HL-60 (cell line): Measurements from ENCODE around the genes DHRS4L2, PCK2, IPO4, GMPR2 and NOP9.

GRCh38 chr14:23884043-23884549, 69.5 kb upstream of the DHRS4 start:
- RRBS: no CpG with 5 or more reads among the region's 8 CpGs

DNA sequence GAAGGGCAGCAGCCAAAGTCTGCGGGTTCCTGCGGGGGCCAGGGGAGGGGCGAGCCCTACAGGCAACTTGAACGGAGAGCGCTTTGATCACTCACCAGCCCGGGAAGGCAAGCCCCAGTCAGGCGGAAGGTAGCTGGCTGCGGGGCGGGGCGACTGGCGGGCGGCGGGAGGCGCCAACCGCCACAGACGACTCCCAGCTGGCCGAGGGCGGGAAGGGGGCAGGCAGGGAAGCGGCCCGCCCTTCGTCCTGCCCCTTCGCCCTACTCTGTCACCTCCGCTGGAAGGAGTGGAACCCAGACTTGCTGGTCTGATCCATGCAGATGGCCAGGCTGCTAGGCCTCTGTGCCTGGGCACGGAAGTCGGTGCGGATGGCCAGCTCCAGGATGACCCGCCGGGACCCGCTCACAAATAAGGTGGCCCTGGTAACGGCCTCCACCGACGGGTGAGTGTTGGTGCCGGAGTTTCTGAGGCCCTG, at the start of gene DHRS4L2:
DHRS4L2 (plus strand) TSS at position 296 of the 475 bp plus-strand sequence.
- RRBS: no CpG with 5 or more reads among the region's 33 CpGs

- RRBS: 2% methylated on average over 7 of the region's 74 CpGs
These were observed at the start of gene PCK2 for GRCh38 chr14:24093636-24094838. PCK2 (plus strand) TSS chr14:24094311.

GRCh38 chr14:24146256-24146460, 252 bp downstream of the PSME2 start:
- RRBS: no CpG with 5 or more reads among the region's 4 CpGs

DNA sequence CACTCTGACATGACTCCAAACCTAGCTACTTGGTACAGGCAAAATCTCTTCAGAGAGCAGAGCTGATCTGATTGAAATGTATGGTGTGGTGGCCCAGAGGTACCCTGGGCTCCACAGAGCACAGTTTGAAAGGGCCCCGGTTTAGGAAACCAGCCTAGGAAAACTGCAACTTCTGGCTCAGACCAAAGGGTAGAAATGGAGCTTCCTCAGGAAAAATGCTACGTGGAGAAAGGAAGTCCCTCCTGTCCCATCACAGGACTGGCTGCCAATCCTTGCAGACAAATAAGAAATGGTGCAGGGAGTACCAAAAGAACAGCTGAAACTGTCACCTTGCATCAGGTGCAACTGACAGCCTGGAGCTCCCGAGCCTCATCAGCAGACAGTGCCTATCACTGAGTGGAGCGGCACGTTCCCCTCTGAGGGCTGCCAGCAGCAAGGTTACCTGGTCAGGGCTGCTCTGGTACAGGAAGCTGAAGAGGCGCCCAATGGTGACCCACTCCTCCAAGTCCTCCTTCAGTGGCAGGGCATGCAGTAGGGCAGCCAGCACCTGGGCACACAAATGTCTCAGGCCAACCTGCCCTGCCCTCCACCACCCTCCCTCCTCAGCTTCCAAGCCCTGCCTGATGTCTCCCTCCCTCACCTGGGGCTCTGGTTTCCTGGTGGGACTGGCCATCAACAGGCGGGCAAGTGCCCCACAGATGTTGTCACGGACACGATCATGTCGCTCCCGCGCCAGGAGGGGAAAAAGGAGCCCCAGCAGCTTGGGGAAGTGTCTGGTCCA, 7.4 kb downstream of the IPO4 start:
- RRBS: no CpG with 5 or more reads among the region's 12 CpGs

- RRBS: no CpG with 5 or more reads among the region's 9 CpGs
These were observed 1.9 kb downstream of the IPO4 start for GRCh38 chr14:24186459-24187282.

- RRBS: 2% methylated on average over 39 of the region's 51 CpGs
These were observed at the start of gene IPO4 for GRCh38 chr14:24188478-24189292. IPO4 (minus strand) TSS chr14:24188816.

DNA sequence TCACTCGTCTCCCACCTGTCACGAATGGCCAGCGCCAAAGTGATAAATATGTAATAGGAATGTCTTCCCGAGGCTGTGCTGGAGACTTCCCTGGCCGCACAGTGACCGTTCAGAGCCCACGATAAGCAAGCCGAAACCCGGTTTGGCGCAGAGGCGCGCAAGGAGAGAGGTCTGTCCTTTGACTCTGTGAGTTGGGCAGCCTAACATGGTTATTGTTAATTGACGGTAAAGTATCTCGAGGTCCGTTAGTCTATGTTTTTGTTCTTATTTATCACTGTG, 842 bp upstream of the TM9SF1 start:
- RRBS: no CpG with 5 or more reads among the region's 15 CpGs

- RRBS: 3% methylated on average over 15 of the region's 49 CpGs
These were observed at the start of gene GMPR2 for GRCh38 chr14:24232249-24233136. GMPR2 (plus strand) TSS chr14:24232929.

GRCh38 chr14:24238631-24239072, 3.8 kb downstream of the TINF2 start:
- RRBS: no CpG with 5 or more reads among the region's 5 CpGs

GRCh38 chr14:24296502-24297228, 2.9 kb downstream of the DHRS1 start:
- RRBS: no CpG with 5 or more reads among the region's 9 CpGs

GRCh38 chr14:24299537-24300275, at the start of gene NOP9:
NOP9 (plus strand) TSS chr14:24299850.
- RRBS: 3% methylated on average over 20 of the region's 64 CpGs

DNA sequence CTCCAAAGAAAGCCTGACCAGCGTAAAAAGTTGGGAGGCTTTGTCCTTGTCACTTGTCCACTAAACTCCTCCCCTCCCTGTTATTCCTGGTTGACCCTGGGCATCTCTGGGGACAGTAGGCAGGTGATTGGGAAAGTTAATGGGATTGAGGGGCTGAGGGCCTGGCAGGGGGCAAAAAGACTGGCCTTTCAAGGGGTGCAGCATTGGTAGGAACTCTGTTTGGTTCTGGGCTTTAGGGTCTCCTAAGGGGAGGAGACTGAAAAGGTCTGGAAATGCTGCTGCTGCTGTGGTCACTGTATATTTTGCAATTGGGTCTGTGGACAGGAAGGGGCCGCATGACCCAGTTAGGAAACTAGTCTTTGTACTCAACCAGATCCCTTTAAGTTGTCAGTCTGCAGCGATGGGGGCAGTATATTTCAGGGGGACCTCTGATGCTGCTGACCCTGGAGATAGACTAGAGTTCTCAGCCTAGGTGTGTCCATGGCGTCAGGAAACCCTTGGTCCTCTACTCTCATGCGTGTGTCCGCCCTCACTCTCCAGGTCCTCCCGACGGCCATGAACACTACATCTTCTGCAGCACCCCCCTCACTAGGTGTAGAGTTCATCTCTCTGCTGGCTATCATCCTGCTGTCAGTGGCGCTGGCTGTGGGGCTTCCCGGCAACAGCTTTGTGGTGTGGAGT, 3.9 kb downstream of the LTB4R start:
- RRBS: no CpG with 5 or more reads among the region's 10 CpGs

DNA sequence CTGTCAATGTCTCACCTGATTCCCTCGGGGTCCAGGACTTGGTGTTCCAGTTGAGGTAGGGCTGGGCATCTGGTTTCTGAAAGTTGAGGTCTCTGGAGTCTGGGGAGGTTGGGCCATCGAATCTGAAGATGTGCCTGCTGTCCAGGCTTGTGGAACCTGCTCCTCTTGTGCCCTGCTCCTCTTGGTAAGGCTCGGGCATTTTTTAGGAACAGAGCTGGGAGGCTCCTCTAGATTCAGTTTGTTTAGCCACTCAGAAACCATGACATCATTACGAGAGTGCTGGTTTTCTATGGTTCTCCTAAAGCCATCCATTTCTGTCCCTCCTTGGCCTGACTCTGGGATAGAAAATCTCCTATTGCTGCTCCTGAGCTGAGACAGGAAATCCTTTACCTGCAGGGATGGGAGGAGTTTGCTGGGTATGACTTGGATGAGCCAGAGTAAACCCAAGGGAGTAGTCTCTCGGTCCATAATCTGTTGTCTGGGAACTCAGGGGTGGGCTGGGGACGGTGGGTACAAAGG, 2.3 kb upstream of the ADCY4 start:
- RRBS: no CpG with 5 or more reads among the region's 6 CpGs

DNA sequence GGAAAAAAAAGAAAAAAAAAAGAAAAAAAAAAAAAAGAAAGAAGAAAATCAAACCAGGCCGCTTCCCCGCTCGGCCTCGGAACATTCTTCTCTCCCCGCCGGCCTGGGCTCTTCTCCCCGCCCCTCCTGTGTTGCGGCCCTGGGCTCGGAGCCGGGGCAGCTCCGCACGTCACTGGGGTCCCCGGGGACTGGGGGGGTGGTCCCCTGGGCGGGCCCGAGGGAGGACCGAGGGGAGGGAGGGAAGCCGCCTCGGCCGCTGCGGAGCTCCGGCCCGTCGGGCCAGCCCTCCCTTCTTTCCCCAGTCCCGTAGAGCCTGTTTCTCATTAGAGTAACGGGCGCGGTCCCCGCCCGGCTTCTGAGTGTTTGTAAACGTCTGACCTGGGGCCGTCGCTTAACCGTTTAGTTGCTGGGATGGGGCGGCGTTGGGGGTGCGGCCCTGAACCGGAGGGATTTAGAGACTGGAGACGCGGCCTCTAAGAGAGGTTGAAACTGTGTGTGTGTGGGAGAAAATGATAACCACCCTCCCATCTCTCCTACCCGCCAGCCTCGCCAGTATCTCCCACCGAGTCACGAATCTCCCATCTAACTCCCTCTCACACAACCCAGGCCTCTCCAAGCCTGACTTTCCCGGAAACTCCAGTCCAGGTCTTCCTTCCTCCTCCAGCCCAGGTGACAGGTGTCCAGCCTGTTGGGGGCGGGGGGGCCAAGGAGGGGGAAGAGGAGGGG, 1.3 kb upstream of the NFATC4 start:
- RRBS: 15% methylated on average over 25 of the region's 45 CpGs

DNA sequence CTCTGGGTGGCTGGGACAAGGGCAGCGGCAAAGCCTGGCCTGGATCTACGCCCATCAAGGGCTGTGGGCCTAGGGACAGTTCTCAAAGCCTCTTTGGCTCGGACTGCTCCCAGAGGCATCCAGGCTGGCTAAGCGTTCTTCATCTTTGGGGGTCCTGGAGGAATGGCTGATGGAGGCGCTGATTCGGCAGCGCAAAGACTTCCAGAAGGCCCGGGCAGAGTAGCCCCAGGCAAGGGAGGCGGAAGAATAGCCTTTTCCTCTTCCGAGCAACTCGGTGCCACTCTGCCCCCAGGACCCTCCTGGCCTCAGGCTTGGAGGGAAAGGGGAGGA, 594 bp upstream of the NFATC4 start:
- RRBS: no CpG with 5 or more reads among the region's 11 CpGs

DNA sequence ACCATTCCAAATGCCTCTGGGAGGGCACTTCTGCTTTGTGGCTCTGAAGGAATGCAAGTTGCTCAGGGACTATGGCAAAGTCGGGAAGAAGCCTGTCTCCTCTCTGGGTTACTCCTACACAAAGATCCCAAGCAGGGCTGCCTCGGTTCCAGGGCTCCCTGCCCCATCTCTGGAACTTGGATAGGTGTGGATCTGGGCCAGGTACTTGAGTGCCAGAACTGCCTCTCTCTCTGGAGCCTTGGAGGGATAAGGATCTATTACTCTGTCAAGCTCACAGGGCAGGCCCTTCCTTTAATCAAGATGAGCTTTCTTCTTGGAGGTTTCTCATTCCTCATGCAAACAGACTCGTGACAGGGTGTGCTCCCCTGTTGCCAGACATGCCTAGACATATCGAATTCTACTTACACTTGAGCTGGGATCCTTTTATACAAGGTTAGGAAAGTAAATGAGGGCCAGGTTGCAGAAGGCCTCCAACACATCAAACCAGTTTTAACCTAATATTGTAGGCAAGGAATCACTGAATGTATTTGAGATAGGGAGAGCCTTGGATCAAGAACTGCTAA, 2.6 kb upstream of the NYNRIN start:
- RRBS: no CpG with 5 or more reads among the region's 4 CpGs

DNA sequence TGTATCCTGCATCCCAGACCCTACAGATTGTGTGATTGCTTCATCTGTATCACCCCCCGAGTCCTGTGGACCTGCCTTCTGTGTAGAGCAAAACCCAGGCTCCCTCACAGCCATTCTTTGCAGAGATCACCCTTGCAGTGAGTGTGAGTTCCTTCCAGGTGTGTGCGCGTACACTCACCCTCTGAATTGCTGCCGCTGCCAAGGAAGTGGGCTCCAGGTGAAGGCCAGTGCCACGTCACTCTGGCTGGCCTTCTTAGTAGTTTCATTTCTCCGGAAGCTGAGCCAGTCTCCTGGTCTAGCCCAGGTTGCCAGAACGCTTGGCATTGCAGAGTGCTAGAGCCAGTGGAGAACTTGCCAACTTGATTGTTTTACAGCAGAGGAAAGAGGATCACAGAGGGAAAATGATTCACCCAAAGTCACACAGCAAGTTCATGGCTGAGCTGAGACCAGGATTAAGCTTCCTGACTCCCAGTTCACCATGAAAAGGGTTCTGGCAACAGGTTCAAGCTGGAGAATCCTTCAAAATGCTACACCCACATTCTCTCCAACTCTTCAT, 11.0 kb downstream of the CBLN3 start:
- RRBS: no CpG with 5 or more reads among the region's 7 CpGs

DNA sequence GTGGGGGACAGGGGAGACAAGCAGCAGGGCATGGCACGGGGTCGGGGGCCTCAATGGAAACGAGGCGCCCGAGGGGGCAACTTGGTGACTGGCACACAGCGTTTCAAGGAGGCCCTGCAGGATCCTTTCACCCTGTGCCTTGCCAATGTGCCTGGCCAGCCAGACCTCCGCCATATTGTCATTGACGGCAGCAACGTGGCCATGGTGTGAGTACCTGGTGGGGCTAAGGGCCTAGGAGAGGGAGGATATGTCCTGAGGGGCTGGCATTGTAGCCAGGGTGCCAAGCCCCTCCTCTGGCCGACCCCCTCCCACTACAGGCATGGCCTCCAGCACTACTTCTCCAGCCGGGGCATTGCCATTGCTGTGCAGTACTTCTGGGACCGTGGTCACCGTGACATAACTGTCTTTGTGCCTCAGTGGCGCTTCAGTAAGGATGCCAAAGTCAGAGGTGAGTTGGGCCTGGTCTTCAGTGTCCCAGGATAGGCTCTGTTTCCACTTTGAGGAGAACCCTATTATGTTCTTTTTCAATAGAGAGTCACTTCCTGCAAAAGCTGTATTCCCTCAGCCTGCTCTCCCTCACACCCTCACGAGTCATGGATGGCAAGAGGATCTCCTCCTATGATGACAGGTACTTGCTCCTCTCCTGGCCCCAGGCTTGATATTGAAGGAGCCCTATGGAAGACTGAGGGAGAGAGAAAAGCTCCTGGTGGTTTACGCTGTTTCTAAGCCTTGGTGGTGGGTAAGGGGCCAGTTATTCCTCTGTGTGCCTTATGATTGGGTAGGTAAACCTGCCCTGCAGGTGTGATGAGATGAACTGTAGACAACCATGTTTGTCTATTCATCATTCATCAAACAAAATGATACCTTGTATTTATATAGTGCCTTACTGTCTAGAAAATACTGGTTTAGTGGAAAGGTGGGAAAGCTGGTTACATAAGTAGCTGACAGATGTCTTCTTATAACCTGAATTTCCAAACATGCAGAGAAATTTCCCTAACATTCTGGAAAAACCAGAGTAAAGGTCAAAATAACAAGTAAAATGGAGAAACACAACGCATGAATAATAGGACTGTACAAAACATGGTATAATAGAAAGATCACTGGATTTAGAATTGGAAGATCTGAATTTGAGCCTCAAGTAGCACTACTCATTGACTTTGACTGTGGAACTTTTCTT, 3.0 kb downstream of the KHNYN start:
- RRBS: no CpG with 5 or more reads among the region's 17 CpGs